Bronchial lymph node (tissue), 1 donor: ENCODE measurements around a stretch of chr3.

GRCh38 chr3:128491019-128491333, 2.0 kb downstream of the GATA2 start:
- PRO-cap, result no peak

GRCh38 chr3:128497493-128498205, 4.6 kb upstream of the GATA2 start:
- PRO-cap, result unidirectional peak, minus-strand start at chr3:128497723

DNA sequence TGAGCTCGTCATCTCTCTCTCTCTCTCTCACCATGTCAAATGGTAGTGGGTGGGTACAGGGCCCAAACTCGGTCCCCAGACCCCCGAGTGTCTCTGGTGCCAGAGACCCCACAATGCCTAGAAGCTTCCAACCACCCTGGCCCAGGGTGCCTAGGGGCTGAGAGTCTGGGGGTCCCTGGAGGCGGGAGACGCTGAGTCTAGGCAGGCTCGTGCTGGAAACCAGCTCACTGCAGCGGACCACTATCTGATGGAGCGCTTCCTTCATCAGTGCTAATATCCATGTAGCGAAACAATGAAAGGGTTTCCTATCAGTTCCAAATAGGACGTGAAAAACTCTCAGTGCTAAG, 77.2 kb downstream of the RPN1 start:
- PRO-cap, result no peak

DNA sequence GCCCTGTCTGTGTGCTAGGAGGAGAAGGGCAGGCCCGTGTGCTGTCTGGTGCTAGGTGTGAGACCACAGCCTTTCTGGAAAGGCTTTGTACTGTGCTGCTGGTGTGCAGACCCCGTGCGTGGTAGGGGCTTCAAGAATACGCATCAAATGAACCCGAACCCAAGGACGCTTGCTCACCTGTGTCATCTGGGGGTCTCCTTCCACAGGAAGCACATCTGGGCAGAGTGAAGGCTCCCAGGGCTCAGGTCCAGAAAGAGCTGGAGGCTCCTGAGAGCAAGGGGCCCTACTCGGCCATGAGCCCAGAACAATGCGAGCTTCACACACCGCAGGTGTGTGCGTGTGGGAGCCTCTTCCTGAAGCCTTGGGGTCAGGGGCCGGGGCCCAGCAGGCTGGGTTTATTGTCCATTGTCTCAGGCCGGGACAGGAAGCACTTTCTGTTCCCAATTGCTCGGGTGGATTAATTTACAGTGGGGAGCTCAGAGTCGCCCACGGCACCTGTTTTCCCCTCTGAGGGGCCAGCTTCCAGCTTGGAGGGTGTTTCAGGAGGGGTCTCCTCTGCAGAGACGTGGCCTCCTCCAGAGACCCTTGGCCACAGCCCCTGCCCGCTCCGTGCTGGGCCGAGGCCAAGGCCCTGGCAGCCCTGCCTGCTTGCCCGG, 74.9 kb downstream of the RPN1 start:
- PRO-cap, result no peak

- PRO-cap, result no peak
Measured at GRCh38 chr3:128613685-128614170, 36.9 kb downstream of the RPN1 start.

DNA sequence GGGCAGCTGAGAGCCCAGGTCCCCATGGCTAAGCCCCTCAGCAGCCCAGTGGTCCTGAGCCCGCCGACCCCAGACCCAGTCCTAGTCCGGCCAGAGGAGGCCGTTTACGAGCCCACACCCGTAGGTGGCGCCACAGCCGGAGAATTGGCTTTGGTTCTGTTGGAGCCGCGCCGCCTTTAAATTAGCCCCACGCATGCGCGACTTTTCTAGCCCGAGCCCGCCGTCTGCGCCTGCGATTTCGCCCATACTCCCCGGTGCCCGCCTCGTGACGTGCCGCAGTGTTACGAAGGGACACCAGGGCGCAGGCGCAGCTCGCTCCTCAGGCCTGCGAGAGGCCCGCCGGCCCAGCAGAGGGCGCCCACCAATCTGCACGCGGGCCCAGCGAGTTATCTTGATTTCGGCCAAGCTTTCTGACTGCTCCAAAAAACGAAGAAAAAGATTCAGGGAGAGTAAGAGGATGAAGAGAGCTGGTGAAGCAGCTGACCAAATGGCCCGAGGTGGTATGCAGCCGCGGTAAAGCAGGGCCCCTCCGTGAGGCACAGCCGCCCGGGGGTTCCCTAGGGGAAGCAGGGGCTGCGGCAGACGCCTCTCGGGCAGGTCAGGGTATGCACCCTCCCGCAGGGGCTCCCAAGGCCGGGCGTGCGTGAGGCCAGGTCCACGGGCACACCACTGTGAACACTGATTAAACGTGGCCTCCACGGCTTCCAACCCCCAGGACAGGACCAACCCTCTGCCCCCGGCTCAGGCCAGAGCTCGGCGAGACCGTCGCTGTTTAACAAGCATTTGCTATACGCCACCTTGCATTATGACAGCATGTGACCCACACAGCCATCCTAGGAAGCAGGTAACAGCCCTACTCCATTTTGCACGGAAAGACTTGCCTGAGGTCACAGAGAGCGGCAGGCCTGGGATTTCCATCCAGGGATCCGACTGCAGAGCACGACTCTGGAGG, 32.8 kb downstream of the RPN1 start:
- PRO-cap, result bidirectional peak, plus-strand start at position 278 of the sequence, minus-strand start at position 171 of the sequence; unidirectional peak, plus-strand start at position 581 of the sequence

- PRO-cap, result no peak
Measured at GRCh38 chr3:128681497-128681806, 30.8 kb upstream of the RPN1 start.

- PRO-cap, result no peak
Measured at GRCh38 chr3:128875241-128876140, 3.9 kb upstream of the ACAD9 start.

GRCh38 chr3:128998518-128998987, 2.6 kb upstream of the EFCC1 start:
- PRO-cap, result no peak

DNA sequence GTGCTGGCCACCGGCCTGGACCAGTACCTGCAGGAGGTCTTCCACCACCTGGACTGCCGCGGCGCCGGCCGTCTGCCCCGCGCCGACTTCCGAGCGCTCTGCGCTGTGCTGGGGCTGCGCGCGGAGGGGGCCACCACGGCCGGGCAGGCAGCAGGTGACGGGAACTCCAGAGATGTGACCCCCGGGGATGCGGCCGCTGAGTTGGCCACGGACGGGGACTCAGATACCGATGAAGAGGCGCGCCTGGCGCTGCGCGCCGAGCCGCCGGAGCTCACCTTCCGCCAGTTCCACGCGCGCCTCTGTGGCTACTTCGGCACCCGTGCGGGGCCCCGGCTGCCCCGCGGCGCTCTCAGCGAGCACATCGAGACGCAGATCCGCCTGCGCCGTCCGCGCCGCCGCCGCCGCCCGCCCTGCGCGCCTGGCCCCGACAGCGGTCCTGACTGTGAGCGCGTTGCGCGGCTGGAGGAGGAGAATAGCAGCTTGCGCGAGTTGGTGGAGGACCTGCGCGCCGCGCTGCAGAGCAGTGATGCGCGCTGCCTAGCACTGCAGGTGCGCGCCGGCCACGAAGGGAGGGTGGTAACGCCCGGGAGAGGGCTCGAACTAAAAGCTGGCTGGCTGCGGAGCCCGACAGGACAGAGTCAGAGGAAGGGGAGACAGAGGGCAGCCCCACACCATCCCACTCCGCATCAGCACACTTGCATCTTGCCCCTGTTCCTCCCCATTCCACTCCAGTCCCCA, 841 bp downstream of the EFCC1 start:
- PRO-cap, result no peak

DNA sequence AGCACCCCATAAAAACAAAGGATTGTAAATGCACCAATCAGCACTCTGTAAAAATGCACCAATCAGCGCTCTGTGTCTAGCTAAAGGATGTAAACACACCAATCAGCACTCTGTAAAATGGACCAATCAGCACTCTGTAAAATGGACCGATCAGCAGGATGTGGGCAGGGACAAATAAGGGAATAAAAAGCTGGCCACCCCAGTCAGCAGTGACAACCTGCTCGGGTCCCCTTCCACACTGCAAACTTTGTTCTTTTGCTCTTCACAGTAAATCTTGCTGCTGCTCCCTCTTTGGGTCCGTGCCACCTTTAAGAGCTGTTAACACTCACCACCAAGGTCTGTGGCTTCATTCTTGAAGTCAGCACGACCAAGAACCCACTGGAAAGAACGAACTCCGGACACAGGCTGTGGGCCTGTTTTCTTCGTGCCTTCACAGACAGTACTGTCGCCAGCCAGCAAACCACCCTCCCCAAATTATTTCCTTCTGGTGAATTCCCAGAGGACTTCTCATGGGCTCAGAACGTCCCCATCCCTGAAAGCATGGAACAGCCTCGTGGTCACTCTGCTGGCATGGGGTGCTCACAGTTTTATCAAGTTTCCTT, 9.0 kb downstream of the GP9 start:
- PRO-cap, result no peak

DNA sequence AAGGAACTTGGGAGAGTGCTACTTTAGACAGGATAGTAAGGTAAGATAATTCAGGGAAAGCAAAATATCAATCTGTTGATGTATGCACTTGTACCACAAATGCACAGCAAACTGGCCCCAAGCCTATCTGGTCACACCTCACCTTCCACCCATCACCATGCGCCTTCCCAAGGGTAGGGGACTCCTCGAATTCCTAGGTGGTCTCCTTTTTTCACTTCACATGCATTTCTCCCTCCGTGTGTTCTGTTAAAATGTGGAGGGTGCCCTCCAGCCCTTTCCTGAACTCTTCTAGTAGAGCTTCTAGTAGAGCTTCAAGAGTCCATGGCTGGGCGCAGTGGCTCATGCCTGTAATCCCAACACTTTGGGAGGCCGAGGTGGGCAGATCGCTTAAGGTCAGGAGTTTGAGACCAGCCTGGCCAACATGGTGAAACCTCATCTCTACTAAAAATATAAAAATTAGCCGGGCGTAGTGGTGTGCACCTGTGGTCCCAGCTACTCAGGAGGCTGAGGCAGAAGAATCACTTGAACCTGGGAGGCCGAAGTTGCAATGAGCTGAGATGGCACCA, 10.6 kb downstream of the RAB43 start:
- PRO-cap, result no peak

- PRO-cap, result unidirectional peak, plus-strand start at chr3:129160404
Measured at GRCh38 chr3:129160323-129160843, 480 bp downstream of the ISY1 start.

GRCh38 chr3:129165500-129165959, 4.7 kb upstream of the ISY1 start:
- PRO-cap, result no peak

DNA sequence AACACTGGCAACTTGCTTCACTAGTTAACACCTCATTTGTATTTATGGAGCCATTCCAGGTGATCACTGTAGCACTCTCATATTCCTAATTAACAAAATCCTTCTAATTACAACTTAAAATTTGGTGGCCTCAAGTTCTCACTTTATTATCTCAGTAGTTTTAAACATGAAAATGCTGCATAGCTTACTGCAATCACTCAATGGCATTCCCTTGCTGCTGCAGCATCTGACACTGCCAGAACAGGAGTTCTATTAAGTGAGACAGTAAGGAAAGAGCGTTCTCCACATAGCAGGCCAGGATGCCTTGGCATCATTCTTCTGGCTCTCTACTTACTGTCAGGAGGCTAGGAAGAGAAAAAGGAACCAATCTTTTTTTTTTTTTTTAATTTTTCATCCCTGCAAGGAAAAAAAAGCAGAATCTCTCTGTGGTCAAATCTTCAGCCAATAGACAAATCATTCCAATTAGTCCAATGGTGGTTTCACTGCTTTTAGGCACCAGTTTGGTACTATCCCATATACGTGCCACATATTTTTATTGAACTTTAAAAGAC, 3.2 kb downstream of the CNBP start:
- PRO-cap, result no peak

DNA sequence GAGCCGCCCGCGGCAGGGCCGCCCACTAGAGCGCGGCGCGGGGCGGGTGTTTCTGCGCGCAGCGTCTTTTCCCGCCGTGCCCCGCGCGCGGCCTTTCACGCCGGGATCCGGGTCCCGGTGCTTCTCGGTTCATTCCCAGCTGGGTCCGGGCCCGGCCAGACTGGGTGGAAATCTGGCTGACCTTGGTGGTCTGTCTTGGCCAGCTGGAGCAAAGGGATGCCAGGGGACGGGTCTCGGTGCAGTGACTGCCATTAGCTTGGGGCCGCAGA, 220 bp upstream of the CNBP start:
- PRO-cap, result bidirectional peak, plus-strand start at position 93 of the sequence, minus-strand start outside the sequence

- PRO-cap, result no peak
Measured at GRCh38 chr3:129211283-129211605, 27.5 kb upstream of the CNBP start.

GRCh38 chr3:129388713-129389381, 39.6 kb downstream of the EFCAB12 start:
- PRO-cap, result no peak

DNA sequence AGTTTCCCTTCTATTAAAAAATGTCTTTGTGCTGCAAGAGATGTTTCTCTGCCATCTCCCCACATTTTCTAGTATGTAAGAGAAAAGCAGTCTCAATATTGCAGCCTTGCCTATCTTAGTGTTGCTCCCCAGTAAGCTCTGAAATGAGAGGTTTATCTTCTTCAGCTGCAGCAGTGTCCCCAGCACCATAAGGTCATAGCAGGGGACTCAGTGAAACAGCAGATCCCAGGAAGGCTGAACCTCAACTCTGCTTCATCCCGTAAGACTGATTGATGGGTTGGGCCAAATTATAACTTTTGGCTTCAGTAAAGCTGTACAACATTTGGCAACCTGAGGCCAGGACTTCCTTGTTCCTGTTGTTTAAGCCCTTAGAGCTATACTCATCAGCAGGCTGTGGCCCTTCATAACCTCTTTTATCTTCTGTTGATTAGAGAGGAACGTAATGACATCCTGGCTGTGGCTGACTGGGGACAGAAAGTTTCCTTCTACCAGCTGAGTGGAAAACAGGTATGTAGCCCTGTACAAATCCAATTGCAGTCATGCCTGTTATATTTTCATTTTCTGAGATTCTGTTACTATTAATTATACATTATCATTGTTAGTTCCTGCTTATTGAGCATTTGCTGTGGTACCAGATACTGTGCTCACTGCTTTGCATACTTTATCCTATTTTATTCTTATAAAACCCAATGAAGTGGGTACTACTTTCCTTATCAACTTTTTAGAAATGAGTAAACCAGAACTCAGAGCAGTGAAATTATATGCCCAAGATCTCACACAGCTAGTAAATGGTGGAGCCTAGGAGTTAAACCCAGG, 29.1 kb downstream of the IFT122 start:
- PRO-cap, result no peak

GRCh38 chr3:129486424-129486793, 42.0 kb upstream of the RHO start:
- PRO-cap, result no peak